Foreskin keratinocyte (primary cell): ENCODE measurements around a stretch of chr9.

- RAMPAGE, total RNA, result no peak
Measured at GRCh38 chr9:91195388-91196749, 165.8 kb downstream of the AUH start.

- RAMPAGE, total RNA, result no peak
Measured at GRCh38 chr9:91346056-91346571, 15.6 kb downstream of the AUH start.

DNA sequence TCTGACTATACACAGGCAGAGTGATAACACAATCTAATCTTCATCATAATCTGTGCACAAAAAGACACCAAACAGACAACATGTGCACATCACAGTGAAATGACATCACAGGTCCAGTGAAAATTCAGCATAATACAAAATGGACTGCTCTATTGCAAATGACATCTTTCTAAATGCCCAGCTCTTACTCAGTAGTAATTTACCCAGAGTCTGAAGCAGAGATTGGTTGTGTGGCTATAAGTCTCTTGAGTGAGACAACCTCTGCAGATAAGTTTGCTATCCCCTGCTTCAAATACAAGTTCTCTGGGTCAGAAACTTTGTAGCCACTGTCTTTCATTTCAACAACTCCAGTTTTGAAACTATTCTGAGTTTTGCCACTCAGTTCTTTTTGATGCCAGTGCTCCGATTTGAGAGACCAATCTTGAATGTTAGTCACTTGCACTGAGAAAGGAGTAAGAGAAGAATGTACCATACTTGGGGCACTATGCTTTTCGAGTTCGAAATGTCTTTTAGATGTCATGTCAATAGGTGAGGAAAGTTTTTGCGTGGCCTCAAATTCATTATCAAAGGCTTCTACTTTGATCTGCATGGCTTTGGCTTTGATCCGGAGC lies 14.4 kb downstream of the NFIL3 start:
- RAMPAGE, total RNA, result no peak

- RAMPAGE, total RNA, result no peak
Measured at GRCh38 chr9:91420625-91421230, 2.9 kb downstream of the NFIL3 start.

DNA sequence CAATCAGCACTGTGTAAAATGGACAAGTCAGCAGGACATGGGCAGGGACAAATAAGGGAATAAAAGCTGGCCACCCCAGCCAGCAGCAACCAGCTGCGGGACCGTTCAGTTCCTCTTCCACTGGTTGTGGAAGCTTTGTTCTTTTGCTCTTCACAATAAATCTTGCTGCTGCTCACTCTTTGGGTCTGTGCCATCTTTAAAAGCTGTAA lies 93.9 kb upstream of the NFIL3 start:
- RAMPAGE, total RNA, result no peak

DNA sequence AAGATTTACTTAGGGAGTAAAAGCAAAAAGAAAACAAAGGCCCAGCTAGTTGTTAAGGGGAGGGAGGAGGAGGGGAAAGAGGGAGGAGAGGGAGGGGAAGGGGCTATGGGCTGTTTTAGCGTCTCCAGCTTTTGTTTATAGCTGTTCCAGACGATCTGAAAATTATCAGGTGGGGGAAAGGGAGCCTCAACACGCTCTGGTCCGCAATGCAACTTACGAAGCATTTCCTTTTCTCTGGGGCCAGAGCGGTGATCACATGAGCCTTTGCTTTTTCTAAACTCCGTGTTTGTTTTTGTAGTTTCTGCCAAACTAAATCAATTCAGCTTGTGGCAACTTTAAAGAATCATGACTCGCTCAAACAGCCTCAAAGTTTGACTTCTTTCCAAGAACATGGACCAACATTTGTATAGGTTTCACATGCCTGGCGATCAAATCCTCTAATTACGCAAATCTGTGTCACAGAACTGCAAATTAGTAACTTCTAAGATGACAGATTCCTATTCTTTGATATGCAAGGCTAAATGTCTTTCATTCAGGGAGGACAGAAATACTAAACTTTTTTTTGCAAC lies 132.2 kb downstream of the ROR2 start:
- RAMPAGE, total RNA, result no peak

GRCh38 chr9:91873605-91874132 lies 76.4 kb downstream of the ROR2 start:
- RAMPAGE, total RNA, result no peak

DNA sequence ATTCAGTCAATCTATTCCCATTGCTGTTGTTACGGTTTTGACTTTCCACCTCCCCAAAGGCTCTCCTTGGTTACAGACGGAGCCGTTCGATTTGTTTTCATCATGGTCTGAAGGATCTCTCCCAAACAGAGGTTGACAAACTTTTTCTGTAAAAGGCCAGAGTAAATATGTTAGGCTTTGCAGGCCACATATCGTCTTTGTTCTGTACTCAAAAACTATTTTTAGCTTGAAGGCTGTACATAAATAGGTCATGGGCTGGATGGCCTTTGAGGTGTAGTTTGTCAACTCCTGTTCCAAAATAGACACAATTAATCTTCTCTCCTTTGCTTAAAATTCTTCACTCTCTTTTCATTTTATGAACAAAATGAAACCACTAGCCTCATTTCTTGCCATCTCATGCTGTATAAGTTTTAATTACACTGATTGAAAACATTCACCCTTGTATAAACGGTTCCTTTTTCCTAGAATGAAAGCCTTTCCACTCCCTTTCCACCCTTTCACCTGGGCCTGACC lies 11.9 kb downstream of the NOL8 start:
- RAMPAGE, total RNA, result no peak

DNA sequence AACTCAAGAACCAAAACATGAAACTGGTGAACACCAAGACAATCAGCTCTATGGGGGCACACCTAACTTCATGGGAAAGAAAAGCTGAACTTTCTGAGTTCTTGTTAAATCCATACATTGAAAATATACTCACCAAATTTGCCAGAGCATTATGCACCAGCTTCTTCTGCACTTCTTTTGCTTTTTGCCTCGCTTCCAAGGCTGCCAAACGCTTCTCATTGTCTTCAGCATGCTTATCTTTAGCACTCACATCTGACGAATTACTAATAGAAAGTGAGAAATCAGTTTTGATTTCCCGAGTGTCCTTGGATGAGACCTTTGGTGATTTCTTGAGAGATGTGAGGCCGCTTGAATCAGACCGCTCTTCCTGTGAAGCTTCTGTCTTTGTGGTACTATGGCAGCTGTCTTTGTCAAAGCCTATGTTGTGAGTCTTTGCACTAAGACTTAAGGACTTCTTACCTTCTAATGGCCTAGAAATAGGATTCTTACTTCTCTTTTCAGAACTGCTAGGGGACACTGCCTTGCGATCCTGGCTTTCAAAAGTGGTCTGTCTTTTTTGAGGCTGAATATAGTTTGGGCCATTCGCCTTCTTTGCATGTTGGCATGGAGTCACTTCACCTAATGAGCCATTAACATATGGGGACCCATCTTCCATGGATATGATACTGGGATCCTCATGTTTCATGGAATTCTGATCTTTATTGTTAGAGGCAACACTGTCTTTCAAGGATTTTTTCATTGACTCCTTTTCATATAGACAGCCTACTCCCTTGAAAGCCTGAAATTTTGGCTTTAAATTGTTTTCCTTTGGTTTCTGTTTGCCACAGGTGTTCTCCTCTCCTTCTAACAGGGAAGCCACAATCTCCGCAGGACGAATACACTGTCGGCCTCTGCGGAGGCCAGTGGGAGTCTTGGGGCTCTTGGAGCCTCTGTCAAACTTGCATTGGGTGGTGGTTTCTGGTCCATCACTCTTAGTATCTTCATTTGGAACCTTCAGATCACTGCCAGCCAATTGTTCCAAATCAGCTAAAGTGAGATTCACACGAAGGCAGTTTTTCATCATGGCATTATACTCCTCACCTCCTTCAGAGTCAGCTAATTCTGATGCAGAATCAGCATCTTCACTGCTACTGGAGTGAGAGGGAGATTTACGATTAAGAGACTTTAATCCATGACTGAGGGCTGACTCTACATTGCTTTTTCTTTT lies 10.6 kb downstream of the NOL8 start:
- RAMPAGE, total RNA, result no peak

GRCh38 chr9:92680623-92681168 lies 10.8 kb upstream of the IPPK start:
- RAMPAGE, total RNA, result no peak

DNA sequence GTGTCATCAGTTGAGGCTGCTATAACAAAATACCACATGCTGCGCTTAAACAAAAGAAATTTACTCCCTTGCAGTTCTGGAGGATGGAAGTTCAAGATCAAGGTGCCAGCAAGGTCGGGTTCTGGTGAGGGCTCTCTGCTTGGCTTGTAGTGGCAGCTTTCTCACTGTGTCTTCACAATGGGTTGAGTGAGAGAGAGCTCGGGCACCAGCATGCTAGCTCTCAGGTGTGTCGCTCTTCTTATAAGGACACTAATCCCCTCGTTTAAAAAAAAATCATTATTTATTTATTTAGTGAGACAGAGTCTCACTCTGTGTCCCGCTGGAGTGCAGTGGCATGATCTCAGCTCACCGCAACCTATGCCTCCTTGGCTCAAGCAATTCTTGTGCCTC lies 25.1 kb upstream of the BICD2 start:
- RAMPAGE, total RNA, result no peak

DNA sequence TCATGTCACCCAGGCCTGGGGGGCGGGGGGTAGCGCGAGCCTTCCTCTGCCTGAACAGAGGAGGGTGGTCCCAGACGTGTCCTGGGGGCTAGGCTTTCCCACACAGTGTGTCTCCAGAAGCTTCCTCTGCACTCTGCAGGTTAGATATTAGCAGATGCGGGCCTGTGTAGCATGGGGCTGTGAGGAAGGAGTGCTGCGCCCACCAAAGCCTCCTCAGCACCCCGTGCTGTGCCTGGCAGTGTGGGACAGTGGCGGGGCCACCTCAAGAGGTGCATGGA lies 17.4 kb downstream of the FGD3 start:
- RAMPAGE, total RNA, result no peak

DNA sequence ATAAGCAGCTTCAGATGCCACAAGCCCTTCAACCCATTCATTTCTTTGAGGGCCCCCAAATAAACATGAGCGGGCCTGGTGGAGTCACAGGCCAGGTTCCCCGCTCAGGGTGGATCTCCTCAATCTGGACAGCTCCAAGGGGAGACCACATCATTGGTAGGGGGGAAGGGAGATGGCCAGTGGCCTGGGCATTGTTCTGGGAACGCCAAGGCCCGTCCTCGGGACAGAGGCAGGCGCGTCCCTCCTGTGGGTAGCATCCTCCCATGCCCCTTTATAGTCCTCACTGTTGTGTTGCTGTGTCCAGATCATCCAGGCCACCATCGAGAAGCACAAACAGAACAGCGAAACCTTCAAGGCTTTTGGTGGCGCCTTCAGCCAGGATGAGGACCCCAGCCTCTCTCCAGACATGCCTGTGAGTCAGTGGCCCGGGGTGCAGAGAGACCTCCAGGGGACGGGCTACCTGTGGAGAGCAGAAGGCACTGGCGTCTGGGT lies 38.4 kb upstream of the SUSD3 start:
- RAMPAGE, total RNA, result no peak

- RAMPAGE, total RNA, result no peak
Measured at GRCh38 chr9:93028079-93028766, 30.3 kb upstream of the SUSD3 start.

GRCh38 chr9:93033332-93034234 lies 24.9 kb upstream of the SUSD3 start:
- RAMPAGE, total RNA, result no peak

DNA sequence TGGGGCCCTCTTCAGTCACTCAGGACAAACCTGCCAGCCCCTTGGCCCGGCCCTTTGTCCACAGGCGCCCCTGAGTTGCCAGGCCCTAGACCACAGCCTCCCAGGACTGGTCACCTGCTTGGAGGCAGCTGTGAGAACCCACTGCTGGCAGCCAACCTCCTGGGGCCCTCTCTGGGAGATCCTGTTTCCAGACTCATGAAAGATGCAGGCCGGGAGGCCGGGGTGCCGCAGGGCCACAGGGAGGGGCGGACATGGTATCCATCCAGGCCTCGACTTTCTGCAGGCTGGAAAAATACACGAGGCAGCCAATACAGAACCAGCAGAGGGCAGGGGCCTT lies 6.4 kb downstream of the NINJ1 start:
- RAMPAGE, total RNA, result no peak

- RAMPAGE, total RNA, result no peak
Measured at GRCh38 chr9:93132993-93133935, 787 bp downstream of the NINJ1 start.

DNA sequence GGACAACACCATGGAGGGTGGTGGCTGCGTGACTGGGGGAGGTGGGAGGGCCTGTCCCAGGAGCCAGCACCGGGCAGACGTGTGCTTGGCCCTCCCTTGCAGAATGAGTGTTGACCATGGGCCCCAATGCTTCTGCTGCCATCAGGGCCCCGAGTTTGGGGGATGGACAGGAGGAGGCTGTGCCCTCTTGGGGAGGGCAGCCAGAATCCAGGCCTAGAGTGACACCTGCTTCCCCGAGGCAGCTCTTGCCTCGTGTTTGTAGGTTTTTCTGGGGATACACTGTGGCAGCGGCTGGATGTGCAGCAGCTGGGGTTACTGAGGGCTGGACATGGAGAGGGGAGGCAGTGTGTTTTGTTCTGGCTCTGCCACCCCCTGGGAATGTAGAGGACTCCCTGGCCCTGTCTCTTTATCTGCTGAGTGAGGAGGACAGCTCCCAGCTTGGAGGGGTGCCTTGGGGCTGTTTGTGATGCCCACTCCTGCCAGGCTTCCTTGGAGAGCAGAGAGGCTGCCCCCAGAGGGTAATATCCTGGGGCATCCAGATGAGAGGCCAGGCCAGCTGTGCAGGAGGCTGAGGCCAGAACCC lies 22.7 kb downstream of the WNK2 start:
- RAMPAGE, total RNA, result no peak

- RAMPAGE, total RNA, result no peak
Measured at GRCh38 chr9:93245164-93245510, 61.2 kb downstream of the WNK2 start.

DNA sequence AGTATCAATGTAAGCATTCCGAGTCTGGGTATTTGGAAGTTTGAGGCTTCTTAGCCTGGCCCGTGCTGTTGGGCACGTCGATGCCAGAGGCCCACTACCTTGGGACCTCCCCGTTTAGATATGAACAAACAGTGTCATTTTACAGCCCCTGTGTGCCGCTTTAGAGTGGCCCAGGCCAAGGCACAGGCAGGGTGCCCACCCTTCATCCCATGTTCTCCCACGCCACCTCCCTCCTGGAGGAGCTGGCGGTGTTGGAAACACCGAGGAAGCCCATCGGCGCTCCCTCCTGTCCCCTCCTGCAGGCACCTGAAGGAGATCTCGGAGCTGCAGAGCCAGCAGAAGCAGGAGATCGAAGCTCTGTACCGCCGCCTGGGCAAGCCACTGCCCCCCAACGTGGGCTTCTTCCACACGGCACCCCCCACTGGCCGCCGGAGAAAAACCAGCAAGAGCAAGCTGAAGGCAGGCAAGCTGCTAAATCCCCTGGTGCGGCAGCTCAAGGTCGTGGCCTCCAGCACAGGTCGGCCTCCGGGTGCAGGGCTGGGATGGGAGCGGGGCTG lies 113.7 kb downstream of the WNK2 start:
- RAMPAGE, total RNA, result no peak